ENCODE results near the gene PLA2G6.

- RRBS, result no CpG with 5 or more reads among the region's 5 CpGs
Measured at GRCh38 chr22:37896170-37896741, 9.8 kb upstream of the MICALL1 start.

- RRBS, result no CpG with 5 or more reads among the region's 8 CpGs
Measured at GRCh38 chr22:37909718-37910246, 3.7 kb downstream of the MICALL1 start.

GRCh38 chr22:37913135-37913677 is 7.1 kb downstream of the MICALL1 start:
- RRBS, result no CpG with 5 or more reads among the region's 8 CpGs

DNA sequence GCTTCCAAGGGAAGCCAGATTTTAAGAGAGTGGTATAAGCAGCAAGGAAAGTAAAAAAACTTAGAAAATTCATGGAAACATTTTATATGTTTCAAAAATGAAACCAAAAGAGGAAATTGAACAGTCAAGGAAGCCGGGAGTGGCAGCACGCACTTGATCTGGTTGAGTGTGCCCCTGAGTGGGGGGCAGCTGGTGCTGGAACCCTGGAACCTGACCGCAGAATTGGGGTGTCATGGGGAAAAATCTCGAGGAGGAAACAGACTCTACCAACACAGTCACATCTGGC is 14.0 kb downstream of the MICALL1 start:
- RRBS, result no CpG with 5 or more reads among the region's 4 CpGs

GRCh38 chr22:37921846-37922587 is 15.9 kb downstream of the MICALL1 start:
- RRBS, result 90% methylated on average over 5 of the region's 20 CpGs

DNA sequence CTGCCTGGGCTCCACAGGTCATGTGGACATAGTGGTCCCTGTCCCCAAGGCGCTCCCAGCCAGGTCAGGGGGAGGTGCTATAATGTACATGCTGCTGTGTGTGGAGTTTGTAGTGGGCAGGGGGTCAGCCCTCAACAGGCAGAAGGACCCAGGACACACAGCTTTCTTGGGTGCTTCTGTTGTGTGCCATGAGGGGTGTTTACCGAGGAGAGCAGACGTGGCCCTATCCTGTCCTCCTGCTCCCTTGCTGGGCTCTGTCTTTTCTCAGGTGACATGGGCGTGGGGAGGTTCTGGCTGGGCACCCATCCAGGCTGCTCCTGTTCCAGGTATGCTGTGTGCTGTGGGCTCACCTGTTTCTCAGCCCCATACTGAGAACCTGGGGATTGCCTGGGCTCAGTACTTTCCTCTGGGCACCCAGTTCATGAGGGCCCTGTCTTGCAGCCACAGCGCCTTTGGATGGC is 23.2 kb downstream of the MICALL1 start:
- RRBS, result no CpG with 5 or more reads among the region's 5 CpGs

DNA sequence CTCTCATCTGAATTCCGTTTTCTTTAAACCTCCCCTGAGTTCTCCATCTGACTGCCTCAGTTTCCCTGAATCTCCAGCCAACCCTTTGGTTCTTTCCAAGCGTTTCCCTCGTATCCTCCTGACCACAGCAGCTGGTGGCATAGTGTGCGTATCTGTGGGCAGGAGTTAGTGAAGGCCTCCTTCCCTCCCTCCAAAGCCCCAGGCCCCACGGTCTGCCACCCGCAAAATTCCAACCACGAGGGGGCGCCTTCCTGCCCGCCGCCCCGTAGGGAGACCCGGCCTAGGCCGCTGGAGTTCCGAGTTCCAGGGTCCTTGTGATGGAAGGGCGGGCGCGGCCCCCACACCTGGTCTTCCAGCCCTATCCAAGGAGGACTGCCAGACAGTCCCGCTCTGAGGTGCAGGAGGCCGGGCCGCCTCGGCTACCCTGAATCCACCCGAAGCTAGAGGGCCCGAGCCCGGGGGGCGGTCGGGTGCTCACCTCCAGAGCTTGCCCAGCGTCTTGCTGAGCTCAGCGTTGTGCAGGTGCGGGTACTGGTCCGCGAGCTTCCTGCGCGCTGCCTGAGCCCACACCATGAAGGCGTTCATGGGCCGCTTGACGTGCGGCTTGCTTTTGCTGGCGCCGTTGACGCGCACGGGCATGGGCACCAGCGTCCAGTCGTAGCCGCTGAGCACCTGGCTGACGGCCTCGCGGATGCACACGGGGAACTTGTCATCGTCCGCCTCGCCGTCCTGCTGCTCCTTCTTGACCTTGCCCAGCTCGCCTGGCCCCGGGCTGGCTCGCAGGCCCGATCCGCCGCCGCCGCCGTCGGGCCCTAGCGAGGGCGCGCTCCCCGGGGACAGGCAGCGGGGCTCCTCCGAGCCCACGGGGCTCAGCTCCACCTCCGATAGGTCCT is 1.2 kb downstream of the SOX10 start:
- RRBS, result 98% methylated on average over 18 of the region's 71 CpGs

DNA sequence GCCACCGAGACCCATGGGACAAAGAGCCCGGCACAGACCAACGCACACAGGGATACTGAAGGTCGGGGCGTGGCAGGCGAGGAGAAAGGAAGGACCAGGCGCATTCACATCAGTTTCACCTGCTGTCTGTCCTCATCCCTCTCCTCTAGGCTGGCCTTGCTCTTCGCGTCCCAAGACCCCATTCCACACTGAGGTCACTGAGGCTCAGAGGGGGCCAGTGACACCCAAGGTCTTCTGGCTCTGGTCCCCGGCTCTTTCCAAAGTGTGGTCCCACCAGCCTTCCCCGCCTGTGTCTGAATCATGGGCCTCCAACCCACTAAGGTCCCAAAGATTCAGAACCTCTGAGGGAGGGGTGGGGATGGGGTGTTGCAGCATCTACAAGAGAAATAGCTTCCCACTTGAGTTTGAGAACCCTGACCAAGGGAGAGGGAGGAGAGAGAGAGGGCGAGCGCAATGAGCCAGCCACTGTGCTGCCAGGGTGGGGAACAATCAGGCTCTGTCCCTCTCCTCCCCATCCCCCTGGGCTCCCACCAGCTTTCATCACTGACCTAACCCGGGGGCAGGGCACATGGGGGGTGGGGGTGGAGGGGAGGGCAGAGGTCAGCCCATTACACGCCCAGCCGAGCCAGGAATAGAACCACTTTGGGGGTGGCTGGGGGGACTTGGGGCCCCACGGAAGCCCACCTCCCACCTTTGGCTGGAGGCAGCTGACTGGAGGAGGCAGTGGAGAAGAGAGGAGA is 7.1 kb upstream of the PICK1 start:
- RRBS, result no CpG with 5 or more reads among the region's 17 CpGs

GRCh38 chr22:38051950-38052724 is 5.1 kb upstream of the PICK1 start:
- RRBS, result 79% methylated on average over 5 of the region's 28 CpGs

DNA sequence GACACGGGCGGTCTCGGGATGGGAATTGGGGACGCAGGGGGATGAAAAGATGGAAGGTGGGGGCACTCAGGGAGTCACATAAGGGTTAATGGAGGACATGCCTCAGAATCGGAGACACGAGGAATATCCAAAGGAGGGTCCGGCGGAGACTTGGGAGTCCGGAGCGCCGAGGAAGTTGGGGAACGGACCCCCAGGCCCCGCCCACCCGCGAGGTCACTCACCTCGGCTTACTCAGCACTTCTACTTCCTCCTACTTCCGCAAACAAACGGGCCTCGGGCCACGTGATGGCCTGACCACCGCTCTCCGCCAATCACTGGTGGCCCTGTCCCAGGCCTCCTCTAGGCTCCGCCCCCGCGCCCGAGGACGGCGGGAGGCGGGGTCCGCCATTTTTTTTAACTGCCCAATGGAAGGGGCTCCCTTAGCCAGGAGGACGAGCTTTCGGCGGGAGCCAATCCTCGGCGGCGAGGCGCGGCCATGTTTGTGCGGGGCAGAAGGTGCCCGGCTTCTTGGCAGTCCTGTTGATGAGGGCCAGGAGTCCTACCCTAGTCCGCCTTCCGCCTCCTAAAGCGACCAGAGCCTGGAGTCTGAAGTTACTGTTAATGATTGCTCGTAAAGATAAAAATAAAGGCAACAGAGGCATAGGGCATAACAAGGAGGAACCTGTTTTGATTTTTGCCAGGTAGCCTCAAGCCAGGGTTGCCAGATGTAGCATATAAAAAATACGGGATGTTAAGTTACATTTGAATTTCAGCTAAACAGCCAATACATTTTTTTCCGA is at the start of gene PLA2G6:
PLA2G6 (minus strand) TSS at position 268 of the 779 bp plus-strand sequence.
- RRBS, result no CpG with 5 or more reads among the region's 46 CpGs

GRCh38 chr22:38204133-38204300 is 2.2 kb downstream of the MAFF start:
- RRBS, result no CpG with 5 or more reads among the region's 1 CpG

- RRBS, result no CpG with 5 or more reads among the region's 9 CpGs
Measured at GRCh38 chr22:38235360-38235771, 33.6 kb downstream of the MAFF start.

GRCh38 chr22:38238901-38240053 is 33.5 kb downstream of the TMEM184B start:
- RRBS, result no CpG with 5 or more reads among the region's 24 CpGs

DNA sequence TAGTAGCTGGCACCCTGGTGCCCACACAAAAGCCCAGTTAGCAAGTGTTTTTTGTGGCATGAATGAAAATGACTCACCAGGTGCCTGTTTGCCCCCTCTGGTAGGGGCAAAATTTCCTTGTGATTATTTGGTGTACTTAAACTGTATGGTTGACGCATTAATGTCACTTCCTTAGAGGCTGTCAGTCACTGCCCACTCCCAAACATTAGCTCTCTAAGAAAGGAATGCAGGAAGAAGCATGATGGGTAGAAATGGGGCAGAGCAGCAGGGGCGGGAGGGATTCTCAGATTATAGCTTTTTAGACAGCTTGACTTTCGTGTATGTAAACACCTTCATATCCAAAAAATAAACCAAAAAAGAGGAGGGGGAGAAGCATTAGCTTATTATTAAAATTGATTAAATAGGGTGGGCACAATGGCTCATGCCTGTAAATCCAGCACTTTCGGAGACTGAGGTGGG is 15.9 kb upstream of the TMEM184B start:
- RRBS, result no CpG with 5 or more reads among the region's 4 CpGs

- RRBS, result 100% methylated on average over 2 of the region's 24 CpGs
Measured at GRCh38 chr22:38289703-38290893, 17.3 kb upstream of the TMEM184B start.

DNA sequence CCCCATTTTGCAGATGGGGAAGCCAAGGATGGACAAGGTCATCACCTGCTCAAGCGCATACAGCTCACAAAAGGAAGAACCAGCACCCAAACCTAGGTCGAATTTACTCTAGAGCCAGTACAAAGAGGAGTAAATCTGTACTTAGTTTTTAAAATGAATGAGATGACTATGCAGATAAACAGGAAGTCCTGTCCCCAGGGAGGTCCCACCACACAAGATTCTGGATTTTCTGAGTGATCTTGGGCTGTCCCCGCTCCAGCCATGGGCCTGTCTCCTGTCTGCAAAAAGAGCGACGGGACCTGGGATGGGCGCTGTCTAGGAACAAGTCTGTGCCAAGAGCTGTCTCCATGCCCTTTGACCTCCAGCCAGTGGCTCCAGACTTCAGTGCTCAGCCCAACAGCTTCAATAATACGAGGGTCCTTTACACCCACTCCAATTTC is 6.0 kb downstream of the CSNK1E start:
- RRBS, result no CpG with 5 or more reads among the region's 7 CpGs

DNA sequence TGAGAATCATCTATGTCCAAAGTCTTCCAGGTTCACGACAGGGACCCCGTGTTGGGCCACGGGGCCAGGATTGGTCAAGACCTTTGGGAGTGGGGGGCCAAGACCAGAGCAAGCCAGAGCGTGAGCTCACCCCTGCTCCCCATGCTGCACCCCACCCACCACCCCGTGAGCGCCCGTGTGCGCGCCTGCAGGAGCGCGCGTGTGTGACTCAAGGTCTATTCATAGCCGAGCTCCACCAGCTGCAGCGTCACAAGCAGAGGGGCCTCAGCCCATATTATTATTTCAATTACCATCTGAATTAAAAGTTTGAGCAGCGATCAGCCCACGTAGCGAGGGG is 5.2 kb downstream of the KCNJ4 start:
- RRBS, result no CpG with 5 or more reads among the region's 17 CpGs

- RRBS, result 12% methylated on average over 6 of the region's 14 CpGs
Measured at GRCh38 chr22:38452377-38452842, 2.6 kb downstream of the KCNJ4 start.

DNA sequence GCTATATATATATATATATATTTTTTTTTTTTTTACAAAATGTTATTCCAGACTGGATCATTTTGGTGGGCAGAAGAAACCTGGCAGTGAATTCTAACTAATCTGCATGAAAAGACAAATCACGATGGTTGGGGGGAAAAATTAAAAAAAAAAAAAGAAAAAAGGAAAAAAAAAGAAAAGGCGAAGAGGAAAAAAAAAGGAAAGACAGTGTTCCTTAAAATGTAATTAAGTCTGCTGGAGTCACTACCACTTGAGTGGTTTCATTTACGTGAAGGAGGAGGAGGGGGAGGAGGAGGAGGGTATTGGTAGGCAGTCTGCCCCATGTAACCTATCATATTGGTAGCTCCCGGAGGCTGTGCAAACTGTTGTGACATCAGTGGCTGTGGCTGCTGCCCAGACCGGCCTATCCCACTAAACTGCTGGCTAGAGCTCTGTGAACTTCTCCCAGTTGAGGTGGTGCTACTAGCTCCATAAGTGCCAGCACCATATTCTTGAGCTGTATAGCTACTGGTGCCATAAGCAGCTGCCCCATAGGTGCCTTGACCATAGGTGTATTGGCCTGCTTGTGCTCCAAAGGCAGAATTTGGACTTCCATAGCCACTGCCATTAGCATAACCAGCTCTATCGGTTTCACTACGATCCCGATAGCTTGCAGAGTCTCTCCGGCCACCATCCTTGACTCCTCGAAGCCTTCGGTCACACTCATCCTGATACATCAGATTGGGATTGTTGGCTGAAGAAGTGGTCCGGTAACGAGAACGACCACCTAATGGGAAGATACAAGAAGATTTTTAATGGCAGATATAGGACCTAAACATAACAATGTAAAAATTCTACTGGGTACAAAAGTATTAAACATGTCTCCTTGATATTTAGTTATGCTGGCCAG is 18.0 kb downstream of the KDELR3 start:
- RRBS, result 99% methylated on average over 5 of the region's 14 CpGs